Neuron (in vitro differentiated cells): ENCODE measurements around a stretch of chr2.

- PRO-cap: no peak
Observed at GRCh38 chr2:216674571-216674975, 20.8 kb downstream of the IGFBP5 start.

- PRO-cap: no peak
Observed at GRCh38 chr2:216688725-216689630, 6.4 kb downstream of the IGFBP5 start.

GRCh38 chr2:216775044-216775597 lies 79.8 kb upstream of the IGFBP5 start:
- PRO-cap: bidirectional peak, plus-strand start at chr2:216775378, minus-strand start at chr2:216775248

- PRO-cap: no peak
Observed at GRCh38 chr2:216871499-216871947, 11.7 kb upstream of the TNP1 start.

DNA sequence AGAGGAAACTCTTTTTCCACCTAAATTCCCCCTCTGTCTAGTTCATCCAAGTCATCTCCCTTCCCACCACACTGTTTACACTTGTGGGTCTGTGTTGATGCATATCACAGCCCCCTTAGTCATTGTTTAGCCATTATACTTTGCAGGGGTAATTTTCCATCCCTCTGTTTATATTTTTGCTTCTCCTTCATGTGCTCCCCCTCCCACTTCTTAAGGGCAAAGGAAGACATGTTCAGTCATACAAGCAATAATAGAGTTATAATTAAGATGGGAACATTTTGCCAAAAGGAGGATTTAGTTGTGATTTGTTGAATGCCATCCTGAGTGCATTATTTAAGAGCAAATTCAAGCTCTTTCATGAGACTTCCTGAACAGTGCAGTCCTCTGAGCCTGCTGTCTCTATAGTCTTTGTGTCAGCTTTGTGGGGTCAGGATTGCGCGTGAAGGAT lies 187.8 kb upstream of the TNP1 start:
- PRO-cap: no peak

- PRO-cap: no peak
Observed at GRCh38 chr2:217066645-217067329, 206.9 kb upstream of the TNP1 start.

DNA sequence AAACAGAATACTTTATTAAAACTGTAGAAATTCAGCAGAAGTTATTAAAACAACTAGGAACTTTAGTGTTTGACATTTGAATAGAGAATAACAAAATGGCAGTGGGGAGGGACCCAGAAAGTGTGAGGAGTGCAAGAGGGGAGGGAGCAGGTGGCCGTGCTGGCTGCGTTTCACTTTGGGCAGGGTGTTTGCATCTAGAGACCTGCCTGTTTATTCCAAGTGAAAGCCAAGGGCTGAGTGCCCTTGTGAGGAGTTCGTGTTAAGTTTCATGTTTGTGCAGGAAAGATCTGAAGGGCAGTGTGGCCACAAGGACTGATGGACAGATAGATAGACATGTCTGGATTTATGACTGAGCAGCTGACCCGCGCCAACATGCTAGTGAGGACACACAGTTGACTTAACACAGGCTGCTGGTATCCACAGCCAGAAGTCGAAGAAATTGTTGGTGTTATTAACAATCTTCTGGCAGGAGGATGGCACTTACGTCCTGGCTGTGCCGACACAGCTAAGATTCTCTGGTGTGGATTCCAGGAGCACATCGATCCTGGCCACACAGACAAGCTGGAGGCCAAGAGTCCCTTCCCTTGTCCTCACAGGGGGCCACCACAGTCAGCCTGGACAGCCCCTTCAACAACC lies 387.6 kb upstream of the TNP1 start:
- PRO-cap: no peak

- PRO-cap: no peak
Observed at GRCh38 chr2:217393321-217394300, 533.7 kb upstream of the TNP1 start.

- PRO-cap: no peak
Observed at GRCh38 chr2:217419129-217419690, 559.3 kb upstream of the TNP1 start.

DNA sequence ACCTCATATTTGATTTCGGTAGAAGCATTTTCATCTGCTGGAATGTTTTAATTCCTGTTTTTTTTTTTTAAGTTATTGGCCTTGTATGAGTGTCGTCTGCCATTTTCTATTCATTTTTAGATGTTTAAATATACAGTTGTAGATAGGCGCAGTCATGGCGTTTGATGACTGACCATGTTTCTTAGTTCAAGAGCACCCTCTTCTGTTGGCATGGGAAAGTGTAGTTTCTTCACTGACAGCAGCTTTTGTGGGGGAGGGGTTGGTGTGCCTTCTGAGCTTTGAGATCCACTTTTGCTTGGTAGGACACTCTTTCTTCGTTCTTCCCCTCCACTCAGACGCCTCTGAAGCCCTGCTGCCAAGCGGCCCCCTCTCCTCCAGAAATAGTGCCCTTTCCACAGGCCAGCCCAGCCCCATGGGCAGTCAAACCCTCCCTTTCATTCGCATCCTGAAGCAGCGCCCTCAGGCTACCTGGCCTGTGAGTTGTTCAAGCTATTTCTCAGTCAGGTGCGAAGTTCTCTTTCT lies 492.0 kb downstream of the TNS1 start:
- PRO-cap: no peak

DNA sequence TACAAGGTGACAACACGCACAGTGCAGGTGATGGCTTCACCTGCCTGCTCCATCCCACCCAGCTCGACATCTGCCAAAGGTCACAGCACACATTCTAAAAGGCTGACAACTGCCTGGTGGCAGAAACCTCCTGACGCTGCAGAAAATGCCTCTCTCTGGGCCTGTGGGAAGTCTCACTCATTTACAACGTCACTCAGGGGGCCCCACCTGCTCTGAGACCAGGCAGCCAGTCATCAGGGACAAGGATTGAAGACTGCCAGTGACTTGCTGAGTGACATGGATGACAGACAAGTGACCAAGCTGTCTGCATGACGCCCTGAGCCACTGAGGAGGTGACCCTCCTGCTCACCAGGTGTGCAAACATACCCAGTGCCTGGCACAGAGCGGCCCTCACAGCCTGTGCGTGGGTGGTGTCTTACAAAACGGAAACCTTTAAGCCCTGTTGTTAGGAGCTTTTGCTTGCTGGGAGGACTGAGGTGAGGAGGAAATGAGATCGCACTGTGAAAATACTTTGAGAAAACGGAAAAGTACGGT lies 392.4 kb downstream of the TNS1 start:
- PRO-cap: no peak

GRCh38 chr2:217753784-217754287 lies 249.0 kb downstream of the TNS1 start:
- PRO-cap: no peak

DNA sequence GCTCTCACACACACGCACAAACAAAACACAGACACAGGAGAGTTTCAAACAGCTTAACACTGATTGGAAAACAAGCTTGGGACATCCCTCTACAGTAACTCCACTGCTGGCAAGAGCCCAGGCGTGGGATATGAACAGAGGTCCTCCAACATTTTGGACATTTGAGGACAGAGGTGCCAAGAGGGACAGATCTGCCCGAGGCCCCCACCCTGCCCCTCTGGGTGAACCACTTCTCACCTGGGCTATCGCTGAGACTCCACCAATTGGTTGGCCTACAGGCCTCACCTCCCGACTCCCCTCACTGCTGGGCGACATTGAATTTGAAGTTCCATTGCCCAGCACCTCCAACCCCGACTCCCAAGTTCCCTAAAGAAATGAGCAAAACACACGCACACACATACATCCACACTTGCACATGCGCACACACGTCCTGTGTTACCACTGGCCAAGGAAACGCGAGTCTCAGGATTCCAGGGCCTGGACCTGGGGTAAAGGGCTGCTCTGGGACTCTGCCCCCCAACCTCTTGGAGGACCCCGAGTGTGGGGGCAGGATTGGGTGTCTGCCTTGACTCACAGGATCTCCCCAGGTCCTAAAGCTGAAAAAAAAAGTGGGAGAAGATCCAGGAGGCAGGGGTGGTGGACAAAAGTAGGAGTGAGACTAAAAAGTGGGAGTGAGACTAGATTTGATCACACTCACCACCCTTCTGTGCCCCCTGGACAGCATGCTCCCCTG lies 202.5 kb downstream of the TNS1 start:
- PRO-cap: no peak

GRCh38 chr2:217801673-217802186 lies 201.1 kb downstream of the TNS1 start:
- PRO-cap: no peak

DNA sequence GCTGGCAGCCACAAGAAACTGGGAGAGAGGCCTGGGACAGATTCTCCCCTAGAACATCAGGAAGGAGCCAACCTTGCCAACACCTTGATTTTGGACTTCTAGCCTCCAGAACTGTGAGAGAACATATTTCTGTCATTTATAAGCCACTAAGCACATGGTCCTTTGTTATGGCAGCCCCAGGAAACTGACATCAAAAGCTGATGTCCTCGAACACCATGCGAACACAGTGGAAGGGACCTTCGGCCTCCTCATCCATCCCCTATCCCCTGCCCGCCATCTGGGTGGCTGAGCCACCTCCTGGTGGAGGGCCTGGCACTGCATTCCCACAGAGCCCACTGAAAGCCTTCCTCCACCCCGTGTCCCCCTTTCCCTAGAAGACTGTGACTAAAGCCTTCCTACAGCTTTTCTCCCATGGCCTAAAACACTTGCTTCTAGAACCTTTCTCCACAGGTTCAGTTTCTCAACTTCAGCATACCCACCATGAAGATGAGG lies 187.5 kb downstream of the TNS1 start:
- PRO-cap: no peak

DNA sequence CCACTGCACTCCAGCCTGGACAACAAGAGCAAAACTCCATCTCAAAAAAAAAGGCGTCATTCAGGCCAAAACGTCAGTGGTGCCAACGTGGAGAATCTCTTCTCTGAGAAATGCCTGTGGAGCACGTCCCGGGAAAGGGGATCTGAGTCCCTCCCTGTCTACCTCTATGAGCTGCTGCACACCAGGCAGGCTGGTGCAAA lies 173.6 kb downstream of the TNS1 start:
- PRO-cap: no peak

DNA sequence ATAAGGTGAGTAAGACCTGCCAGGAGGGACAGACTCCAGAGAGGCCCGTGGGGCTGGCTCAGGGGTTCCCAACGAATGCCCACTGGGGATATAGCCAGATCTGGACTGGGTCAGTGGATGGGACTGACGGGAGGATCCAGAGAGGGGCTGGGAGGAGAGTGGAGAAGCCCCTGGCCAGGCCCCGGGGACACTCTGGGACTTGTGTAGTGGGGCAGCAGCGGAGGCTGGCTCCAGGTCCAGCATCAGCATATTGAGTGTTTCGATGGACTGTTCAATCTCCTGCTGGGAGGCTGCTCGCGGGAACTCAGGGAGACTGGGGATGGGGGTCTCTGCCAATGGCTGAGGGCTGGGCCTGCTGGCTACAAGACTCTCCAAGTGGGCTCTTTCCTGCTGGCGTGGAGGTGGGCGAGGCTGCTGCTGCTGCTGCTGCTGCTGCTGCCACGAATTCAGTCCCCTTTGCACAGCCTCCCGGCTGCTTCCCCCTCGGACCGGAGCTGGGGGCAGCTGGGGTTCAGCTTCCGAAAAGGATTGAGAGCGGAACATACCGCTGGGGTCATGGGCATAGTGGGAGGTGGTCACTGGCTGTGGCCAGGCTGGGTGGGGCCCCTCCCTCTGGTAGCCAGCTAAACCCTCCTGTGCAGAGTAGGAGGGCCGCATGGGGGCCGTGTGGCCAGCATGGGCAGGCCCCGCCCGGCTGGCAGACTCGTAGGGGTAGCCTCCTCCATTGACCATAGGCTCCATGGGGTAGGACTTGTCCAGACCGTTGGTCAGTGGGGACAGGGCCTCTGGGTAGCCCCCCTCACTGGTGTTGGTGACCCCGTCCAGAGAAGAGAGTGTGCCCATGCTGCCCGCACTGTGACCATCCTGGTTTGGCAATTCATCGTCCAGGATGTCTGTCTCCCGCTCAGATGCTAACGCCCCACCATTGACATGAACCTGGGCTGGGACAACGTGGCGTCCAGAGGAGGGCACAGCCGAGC lies 154.8 kb downstream of the TNS1 start:
- PRO-cap: no peak

DNA sequence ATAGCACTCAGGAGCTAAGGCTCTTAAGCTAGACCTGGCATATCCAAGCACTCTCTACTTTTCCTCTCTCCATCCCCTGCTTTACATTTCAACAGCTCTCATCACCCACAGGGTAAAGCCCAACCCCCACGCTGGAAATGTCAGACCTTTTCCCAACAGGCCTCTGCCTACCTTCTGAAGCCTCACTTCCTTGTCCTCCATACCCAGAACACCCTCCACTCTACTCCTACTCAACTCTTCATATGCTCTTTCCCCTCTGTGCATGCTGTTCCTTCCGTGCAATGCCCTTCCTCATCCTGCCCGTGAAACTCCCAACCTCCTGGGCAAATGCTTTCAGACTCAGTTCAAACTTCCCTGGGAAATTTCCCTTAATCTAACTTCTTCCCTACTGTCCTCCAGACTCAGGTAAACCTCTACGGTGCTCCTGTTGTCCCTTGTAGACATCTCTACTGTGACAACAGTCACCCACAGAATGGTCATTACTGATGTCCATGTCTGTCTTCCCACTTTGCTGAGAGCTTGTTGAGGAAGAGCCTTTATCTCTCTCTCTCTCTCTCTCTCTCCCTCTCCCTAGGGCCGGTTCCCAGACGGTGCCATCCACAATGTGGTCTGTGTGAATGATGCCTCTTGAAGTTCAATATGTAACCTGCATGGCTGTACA lies 147.6 kb downstream of the TNS1 start:
- PRO-cap: no peak

- PRO-cap: no peak
Observed at GRCh38 chr2:217920858-217921817, 81.7 kb downstream of the TNS1 start.

GRCh38 chr2:217930232-217931090 lies 72.3 kb downstream of the TNS1 start:
- PRO-cap: no peak